ENCODE results near the gene XRN1.

DNA sequence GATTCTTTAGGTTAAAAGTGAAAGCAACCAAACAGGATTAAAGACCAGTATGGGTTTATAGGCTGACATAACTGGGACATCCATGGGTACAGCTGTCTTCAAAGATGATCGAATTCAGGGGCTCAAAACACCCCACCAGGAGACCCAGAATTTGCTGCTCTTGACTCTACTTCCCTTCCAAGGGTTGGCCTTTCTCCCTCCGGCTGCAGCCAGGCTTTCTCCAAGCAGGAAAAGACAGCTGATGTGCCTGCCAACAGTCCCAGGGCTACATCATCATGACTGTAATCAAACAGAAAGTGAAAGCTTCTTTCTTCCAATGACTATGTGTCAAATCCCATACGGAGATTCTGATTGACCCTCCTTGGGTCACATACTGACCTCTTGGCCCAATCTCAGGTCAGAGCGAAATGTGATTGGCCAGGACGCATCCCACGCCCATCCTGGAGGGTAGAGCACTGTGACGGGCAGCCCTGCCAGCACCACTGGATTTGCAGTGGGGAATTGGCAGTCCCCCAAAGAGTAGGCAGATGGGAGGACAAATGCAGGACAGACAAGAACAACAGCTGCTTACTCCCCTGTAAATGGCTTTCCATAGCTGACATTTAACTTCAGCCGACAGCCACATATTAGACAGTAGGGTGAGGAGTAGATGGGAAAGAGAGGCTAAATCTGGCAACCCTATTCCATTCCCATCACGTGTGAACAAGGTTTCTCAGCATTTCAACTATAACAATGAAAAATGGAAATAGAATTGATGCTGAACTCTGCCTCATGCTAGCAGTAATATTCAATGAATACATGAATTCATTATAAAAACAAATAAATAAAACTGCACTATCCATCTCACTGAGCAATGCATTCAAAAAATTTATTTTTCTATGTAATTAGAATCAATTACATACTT, 51.2 kb upstream of the RNF7 start:
- CAGE, long polyA plus RNA = no peak
- RRBS = no CpG with 5 or more reads among the region's 9 CpGs

GRCh38 chr3:141875491-141875889, 953 bp upstream of the ATP1B3 start:
- CAGE, long polyA plus RNA = no peak
- RRBS = 3% methylated on average over 5 of the region's 18 CpGs

DNA sequence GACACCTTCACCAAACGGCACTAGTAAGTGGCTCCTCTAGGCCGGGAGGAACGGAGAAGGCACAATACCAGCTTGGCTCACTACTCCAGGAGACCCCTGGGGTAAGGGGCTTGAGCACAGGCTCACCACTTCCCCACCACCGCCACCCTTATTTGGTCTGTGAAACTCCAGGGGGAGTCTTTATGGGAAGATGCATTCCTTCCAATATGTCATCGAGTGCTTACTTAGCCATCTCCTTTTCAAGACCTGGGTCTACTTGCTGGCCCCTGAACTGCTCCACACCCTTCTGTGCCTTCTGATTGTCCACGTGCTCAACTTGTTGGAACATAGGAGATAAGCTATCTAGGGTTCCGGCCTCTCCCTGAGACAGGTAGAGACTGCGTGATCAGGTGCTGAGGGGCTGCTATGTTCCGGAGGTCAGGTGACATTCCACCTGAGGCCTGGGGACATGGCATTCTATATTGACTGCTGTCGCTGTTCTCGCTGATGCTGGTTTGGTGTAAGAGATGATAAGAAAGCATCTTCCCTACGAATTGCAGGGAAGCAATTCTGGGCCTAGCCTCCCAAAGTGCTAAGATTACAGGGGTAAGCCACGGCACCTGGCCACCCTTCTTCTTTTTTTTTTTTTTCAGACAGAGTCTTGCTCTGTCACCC, 65.5 kb downstream of the ATP1B3 start:
- CAGE, long polyA plus RNA = no peak
- RRBS = 95% methylated on average over 3 of the region's 13 CpGs

DNA sequence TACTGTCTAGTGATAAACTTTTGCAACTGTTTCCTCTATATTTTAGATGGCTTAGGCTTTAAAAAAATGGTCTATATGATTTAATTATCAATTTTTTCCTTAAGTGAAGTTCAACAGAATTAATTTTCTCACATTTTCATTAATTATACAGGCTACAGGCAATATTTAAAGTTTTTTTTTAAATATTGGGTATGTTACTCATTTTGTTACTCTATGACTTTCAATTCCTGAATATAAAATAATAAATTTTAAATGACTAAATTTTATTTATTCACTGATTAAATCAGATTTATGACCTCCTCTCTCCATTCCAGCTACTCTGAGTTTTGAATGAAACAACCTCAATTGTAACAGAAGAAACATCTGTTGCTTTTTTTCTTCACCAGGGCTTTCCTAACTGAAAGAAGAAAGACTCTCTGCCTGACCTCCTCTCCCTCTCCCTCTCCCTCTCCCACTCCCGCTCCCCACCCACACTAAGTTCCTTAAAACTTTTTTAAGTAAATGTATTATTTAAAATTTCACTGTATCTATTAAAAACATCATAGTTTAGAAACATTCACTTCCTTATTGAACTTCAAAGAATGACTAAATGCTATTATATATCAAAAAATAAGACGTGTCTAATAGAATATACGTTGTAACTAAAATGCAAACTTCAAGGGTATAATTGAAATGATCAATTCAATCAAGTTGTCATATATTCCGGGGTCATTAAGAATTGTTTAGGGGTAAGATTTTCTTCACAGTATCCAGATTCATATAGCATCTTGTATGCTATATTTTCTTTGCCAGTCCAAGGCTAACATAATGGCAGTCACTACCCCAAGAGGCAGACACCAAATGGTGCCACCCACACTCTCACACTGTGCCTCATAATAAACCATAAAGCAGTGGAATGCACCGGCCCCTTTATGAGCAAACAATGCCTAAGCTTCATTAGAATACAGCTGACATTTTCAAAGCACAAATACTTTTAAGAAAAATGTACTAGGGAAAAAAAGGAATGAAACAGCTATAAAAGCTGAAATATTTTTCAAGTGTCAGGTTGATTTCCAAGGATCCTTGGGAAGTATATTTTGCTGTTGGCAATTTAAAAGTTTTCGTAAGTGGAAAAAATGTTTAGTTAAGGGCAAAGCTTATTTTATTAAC, 121.9 kb downstream of the TFDP2 start:
- CAGE, long polyA plus RNA = no peak
- RRBS = no CpG with 5 or more reads among the region's 6 CpGs

GRCh38 chr3:142072665-142073311, 76.6 kb downstream of the TFDP2 start:
- CAGE, long polyA plus RNA = no peak
- RRBS = no CpG with 5 or more reads among the region's 5 CpGs

DNA sequence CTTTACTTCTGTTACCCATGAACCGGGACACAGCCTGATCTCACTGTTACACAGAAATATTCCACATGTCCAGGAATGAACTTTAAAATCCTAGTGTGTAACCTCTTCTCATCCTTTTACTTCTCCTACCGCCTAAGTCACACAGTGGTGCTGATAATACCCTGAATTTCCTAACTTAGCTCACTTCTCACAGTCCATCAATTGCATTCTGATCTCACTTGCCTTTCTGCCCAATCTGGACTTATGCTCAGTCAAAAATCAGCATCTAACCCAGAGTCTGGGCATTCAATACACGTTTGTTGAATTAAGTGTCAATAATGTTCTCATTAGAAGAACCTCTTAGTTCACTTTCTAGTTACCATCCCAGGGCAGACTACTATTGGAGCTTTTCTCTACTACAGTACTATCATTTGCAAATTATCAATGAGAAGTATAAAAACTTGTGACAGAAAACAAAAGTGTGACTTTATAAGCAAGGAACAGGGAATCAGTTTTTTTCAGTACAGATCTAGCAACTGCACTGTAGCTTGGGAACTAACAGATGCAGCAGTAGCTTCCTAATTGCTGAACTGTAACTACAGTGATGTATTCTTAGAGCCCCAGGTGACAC, 17.0 kb downstream of the XRN1 start:
- CAGE, long polyA plus RNA = no peak
- RRBS = no CpG with 5 or more reads among the region's 3 CpGs

- CAGE, long polyA plus RNA = no peak
- RRBS = 1% methylated on average over 8 of the region's 47 CpGs
These were observed at the start of gene XRN1 for GRCh38 chr3:142447880-142448556. Gene XRN1 (minus strand): TSS chr3:142448037.

DNA sequence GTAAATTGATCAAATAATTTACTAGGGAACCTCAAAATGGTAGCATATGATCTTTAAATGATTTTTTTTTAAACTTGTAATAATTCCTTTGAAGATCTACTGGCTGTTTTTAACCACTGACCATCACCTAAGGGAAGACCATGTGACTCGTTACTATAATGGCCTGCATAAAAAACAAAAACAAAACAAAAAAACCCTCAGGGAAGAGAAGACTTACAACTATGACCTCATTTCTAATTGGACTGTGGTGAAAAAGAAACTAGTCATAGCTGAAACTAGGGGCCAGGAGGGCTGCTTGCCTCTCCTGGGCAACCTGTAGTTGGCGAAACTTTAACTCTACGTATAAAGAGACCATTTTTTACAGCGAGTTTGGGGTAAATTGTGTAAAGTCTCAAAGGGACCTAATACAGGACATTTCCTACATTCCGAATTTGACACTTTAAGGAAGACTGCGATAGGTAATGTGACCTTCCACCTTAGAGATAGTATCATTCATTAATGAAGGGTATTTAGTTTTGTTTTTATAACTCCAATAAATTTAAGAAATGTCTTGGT, 22.9 kb downstream of the PAQR9 start:
- CAGE, long polyA plus RNA = no peak
- RRBS = no CpG with 5 or more reads among the region's 6 CpGs

DNA sequence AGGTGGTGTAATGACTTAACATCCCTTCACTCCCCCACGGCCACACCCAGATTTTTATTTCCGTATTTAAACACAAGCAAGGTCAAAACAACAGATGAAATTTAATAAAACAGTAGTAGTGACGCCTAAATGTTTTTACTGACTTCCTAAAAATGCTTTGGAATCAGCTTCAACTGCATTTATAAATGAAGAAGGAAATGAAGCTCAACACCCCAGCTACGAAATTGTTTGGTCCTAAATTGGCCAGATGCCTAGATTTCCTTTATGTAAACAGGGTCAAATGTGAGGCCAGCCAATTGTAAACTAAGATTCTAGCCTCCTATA, 324.4 kb downstream of the CHST2 start:
- CAGE, long polyA plus RNA = no peak
- RRBS = no CpG with 5 or more reads among the region's 4 CpGs

DNA sequence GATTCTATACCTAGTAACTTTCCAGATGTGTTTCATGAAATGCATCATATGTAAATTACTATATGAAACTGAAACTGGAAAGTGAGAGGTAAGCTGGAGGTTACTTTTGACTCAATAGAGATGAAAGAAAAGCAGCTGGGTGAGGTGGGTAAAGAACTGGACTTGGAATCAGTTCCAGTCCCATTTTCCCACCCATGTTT, 312.3 kb downstream of the SLC9A9 start:
- CAGE, long polyA plus RNA = no peak

DNA sequence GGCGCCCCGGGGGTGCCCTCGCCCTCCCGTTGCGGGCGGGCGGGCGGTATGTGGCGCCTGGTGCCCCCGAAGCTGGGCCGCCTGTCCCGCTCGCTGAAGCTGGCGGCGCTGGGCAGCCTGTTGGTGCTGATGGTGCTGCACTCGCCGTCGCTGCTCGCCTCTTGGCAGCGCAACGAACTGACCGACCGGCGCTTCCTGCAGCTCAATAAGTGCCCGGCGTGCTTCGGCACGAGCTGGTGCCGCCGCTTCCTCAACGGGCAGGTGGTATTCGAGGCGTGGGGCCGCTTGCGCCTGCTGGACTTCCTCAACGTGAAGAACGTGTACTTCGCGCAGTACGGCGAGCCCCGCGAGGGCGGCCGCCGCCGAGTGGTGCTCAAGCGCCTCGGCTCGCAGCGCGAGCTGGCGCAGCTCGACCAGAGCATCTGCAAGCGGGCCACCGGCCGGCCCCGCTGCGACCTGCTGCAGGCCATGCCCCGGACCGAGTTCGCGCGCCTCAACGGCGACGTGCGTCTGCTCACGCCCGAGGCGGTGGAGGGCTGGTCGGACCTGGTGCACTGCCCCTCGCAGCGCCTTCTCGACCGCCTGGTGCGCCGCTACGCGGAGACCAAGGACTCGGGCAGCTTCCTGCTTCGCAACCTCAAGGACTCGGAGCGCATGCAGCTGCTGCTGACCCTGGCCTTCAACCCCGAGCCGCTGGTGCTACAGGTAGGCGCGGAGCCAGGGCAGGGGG, 827 bp downstream of the DIPK2A start:
- CAGE, long polyA plus RNA = no peak
- RRBS = no CpG with 5 or more reads among the region's 88 CpGs

GRCh38 chr3:144502263-144502821, 530.7 kb downstream of the DIPK2A start:
- CAGE, long polyA plus RNA = no peak
- RRBS = no CpG with 5 or more reads among the region's 6 CpGs

DNA sequence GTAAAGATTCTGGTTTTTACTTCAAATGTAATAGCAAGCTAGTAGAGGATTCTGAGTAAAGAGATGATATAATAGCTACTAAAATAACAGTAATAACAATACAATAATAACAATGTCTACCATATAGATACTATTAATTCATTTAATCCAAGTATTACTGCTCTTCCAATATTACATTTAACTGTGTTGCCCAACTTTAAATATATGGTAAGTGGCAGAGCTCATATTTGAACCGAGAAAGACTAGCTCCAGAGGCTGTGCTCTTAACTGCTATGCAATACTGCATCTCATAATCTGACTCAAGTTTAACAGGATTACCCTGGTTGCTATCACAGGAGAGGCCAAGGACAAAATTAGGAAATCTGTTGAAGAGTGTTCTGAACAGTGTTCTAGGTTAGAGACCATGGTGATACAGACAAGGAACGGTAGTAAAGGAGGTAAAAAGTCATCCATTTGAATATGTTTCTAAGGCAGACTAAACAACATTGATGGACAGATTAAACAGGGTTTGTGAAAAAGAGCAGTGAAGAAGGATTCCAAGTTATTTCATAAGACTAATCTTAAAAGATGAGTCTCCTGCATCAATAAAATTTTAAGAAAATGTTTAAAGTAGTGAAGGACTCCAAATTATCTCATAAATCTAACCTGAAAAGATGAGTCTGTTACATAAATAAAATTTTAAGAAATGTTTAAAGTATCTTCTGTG, 22.1 kb downstream of the PLOD2 start:
- CAGE, long polyA plus RNA = no peak
- RRBS = no CpG with 5 or more reads among the region's 2 CpGs

GRCh38 chr3:146158573-146158949, 2.4 kb downstream of the PLOD2 start:
- CAGE, long polyA plus RNA = no peak

GRCh38 chr3:146163558-146164159, 2.7 kb upstream of the PLOD2 start:
- CAGE, long polyA plus RNA = no peak
- RRBS = no CpG with 5 or more reads among the region's 4 CpGs

DNA sequence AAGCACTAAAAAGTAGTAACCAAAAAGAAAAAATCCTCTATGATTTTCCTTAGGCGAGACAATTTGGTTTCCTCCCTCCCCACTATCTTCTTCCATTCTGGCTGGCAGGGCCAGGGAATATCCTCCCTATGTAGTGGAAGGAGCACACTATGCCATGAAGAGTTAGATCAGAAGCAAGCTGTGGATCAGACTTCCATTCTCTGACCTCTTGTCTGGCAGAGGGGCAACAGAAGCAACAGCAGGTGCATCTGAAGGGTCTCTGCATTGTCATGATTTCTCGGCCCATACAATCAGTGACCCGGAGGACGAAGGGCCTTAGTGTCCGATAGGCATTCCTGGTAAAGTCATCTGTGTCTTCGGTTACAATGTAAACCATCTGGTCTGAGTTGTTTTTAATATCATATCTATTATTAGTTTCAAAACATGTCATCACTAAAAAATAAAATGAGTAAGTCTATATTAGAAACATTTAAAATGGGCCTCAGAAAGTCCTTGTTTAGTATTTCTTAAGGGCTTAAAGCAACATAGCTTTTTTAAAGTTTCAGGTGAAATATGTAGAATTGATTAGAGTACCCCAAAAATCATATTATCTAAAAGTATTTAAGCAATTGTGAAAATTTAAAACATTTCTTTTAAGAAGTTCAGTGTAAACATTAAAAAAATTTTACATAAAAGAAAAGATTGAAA, 38.8 kb upstream of the PLOD2 start:
- CAGE, long polyA plus RNA = no peak
- RRBS = no CpG with 5 or more reads among the region's 6 CpGs

DNA sequence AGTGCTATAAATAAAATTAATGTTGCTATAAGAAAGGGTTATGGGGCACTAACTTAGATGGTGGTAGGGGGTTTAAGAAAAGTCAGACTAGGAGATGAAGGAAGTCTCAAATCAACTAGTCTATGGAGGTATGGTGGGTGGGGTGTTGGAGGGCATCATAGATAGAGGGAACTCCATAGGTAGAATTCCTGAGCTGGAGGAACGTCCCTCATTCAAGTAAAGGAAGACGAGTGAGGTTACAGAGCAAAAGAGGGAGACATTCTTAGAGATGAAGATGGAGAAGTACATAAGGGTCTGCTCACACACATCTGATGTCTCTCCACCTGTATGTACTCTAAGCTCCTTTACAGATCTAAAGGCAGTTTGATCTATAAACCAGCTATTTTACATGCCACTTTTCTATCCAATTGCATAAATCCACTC, 1.5 kb downstream of the PLSCR1 start:
- CAGE, long polyA plus RNA = no peak
- RRBS = no CpG with 5 or more reads among the region's 2 CpGs

DNA sequence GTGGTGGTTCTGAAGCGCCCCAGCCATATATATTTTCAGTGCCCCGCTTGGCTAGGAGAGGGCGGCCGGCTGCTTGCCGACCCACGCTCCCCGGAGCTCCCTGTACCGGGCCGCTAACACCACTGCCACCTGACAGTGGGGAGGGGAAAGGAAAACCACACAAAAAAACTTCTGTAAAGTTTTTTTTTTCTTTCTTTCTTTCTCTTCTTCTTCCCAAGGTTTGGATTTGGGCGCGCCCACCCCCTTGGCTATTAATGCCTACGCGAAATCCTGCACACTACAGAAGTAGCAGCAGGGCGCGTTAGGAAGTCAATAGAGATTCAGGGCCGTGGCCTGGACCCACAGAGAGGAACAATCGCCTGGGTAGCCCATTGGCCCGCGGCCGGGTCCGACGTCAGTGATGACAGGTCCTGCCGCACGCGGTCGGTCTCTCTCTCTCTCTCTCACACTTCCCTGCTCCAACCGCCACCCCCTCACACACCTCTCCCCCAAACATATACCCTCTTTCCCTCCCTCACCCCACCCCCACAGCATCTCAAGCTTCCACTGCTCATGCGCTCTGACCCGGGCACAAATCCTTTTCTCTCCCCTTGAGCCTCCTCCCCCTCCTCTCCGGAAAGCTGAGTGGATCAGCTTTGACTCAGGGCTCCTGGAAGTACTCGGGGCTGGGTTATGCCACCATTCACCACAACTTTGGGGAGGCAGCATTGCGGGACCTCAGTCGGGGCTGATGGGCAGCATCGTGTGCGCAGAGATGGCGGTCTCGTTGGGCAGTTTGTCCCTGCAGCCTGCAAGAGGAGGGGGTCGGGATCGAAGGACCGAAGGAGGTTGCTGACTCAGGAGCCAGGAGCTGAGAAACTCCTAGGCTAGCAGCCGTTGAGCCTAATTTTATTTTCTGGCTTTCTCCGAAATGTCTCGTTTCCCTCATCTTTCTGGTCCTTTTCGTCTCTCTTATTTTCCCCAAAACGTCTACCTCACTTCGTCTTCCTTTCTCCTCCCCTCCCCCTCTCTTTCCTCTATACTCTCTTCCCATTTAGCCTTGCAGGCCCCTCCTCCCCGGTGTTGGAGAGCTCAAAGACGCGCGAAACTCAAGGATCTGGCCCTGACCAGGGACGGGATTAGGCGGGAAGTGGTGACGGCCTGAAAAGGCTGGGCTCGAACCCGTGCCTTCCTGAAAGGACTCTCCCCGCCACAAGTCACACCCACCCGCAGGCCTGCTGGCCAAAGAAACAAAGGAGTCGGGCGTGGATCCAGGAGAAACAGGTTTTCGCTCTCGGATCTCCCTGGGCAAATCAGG, 9.0 kb downstream of the ZIC4 start:
- CAGE, long polyA plus RNA = no peak
- RRBS = 0% methylated on average over 1 of the region's 61 CpGs

DNA sequence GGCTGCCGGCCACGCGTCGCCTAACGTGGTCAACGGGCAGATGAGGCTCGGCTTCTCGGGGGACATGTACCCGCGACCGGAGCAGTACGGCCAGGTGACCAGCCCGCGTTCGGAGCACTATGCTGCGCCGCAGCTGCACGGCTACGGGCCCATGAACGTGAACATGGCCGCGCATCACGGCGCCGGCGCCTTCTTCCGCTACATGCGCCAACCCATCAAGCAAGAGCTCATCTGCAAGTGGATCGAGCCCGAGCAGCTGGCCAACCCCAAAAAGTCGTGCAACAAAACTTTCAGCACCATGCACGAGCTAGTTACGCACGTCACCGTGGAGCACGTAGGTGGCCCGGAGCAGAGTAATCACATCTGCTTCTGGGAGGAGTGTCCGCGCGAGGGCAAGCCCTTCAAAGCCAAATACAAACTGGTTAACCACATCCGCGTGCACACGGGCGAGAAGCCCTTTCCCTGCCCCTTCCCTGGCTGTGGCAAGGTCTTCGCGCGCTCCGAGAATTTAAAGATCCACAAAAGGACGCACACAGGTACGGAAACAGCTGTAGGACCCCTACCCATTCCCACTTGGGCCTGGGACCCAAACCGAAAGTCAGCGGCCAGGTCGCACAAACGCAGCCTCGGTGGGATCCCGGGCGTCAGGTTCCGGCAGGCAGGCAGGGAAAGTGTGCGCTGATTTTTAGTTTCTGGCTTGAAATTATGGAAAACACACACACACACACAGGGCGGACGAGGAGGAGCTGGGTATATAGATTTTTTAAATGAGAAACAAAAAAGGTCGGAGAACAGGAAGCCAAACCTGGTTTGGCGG, 1.6 kb downstream of the ZIC1 start:
- CAGE, long polyA plus RNA = no peak
- RRBS = 9% methylated on average over 21 of the region's 63 CpGs

DNA sequence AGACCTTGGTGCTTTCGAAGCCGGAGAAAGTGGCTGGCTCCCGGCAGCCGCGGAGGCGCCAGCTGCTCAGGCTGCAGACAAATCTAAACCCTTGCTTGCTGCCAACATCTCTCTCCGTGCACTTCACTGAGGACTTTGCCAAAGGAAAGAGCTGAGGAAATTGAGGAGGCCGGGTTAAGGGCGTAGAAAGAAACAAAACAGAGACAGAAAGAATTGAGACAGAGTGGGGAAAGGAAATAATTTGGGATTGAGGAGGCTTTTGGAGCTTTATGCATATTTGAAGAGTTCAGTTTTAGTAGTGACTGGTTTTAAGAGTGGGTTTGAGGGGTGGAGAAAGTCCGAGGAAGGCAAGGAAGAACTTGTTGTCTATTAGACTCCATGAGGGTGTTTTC, 2.2 kb downstream of the ZIC1 start:
- CAGE, long polyA plus RNA = no peak
- RRBS = no CpG with 5 or more reads among the region's 10 CpGs

All from mammary epithelial cell (primary cell).